ENCODE measurements around a stretch of chr4.

- PRO-cap, 2 experiments, result no peak in any of the 2 experiments
These were observed 3.0 kb downstream of the ACOX3 start for GRCh38 chr4:8437112-8438336.

DNA sequence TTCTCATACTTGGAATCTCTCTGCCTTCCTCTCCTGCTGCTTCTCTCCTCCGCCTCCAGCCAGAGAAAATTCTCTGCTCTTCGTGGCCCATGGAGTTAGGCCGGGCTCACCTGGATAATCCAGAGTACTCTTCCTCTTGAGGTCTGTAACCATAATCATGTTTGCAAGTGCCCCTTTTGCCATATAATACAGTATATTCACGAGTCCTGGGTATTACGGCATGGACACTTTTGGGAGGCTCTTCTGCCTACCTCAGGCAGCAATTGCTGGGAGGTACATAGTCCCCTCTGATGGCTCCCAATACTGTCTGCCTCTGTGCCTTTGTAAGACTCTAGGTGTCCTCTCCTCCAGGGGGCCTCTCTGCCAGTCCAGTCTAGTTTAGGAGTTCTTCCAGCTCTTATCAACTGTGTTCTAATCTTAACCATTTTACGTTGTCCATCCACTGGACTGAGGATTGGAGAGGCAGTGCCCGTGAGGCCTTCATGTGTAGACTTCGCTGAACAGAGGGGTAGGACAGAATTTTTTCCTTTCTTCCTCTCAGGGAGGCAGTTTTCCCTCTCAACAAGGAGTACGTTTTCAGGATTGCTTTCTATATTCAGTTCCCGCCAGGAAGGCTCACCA is 2.3 kb downstream of the TRMT44 start:
- PRO-cap, 2 experiments, result no peak in any of the 2 experiments

DNA sequence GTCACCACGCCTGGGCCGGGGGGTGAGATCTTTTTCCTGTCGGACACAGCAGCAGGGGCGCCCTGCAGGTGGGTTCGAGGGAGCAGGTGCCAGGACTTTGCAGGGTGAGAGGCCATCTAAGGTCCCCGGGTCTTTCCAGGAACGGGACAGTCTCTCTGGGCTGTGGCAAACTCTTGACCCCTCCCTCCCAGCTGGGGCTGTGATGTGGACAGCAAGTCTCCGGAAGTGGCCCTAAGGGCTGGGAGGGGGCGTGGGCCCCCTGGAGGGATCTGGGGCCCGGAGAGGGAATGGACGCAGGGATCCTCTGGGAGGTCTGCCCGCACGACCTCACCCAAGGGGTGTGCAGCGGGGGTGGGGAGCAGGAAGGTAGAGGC is 585 bp downstream of the CPZ start:
- PRO-cap, 2 experiments, result no peak in any of the 2 experiments

DNA sequence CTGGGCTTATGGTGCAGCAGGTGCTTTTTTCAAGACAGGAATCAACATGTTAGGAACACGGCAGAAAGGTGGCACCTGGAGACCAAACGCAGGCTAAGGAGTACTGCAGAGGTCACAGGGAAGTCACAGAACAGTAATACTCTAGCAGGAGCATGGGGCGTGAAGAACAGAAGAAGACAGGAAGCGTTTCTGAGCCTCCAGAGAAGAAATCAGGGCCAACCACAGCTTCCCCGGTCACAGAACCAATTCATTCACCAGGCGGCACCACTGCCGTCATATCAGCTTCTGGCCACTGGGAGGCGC is 78.1 kb upstream of the DRD5 start:
- PRO-cap, 2 experiments, result no peak in any of the 2 experiments

DNA sequence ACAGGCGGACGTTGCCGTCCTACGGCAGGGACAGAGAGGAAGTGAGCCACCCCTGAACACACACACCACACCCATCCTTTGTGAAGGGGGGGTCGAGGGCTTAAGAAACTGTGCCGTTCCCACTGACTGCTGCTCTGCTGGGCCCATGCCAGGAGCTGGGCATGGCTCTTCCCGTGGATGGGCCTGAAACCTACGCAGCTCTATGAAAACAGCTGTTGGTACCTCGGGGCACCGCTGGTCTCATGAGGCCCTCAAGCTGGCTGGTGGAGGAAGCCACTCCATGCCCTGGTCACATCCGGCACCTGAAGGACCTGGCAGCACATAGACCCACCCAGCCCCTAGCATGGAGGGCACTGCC is 38.7 kb downstream of the WDR1 start:
- PRO-cap, 2 experiments, result no peak in any of the 2 experiments

GRCh38 chr4:10082534-10083059 is 34.0 kb downstream of the WDR1 start:
- PRO-cap, 2 experiments, result peak in 1 of 2 experiments; most common minus-strand start chr4:10082806 (in 1)

DNA sequence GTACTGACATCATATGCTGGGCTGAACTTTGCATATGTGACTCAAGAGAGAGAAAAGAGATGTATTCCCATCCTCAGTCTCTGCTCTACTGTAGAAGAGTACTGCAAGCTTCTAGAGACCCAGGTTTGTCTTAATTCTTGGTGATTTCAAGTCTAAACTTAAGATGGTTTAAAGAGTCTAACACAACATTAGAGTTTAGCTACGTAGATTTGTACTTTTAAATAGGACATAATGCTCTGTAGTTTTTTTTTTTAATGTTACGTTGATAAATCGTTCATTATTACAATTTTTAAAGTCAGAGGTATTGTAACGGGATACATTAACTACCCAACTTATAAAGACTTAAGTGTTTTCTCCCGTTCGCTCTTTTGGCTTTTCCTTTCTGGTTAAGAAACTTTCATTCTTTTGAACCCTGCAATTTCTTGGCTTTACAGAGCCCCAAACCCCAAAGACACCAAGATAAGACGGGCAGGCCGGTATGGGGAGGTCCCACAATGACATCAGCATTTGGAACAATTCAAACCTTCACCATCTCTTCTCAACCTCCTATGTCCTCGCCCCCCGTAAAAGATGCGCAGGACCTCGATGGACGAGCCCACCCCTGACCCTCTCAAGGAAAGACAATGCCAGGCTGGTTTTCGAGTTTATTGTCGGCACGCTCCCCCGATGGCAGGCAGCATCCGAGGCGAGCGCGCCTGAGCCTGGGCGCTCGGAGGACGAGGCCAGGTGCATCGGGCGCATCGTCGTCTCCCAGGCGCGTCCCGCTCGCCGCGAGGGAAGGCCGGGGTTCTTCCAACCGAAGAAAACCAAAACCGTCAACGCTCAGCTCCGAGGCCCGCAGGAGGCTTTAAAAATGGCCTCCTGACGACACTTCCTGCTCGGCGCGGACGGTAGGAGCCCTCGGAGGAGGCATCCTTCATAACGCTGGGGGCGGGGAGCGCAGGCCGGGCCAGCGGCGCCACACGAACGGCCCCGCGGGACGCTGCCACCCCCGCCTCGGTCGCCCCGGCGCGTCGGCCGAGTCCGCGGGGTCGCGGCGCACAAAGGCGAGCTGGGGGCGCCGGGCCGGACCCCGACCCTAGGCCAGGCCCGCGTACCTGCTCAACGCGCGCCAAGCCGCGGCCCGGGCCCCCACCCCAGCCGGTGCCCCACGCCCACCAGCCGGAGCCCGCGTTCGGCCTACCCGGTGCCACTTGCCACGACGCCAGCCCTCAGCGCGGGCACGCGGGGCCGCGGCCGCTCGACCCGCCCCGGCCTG is 846 bp downstream of the ZNF518B start:
- PRO-cap, 2 experiments, result peak in 2 of 2 experiments; most common plus-strand start position 919 of the sequence (in 2); most common minus-strand start position 820 of the sequence (in 1)

DNA sequence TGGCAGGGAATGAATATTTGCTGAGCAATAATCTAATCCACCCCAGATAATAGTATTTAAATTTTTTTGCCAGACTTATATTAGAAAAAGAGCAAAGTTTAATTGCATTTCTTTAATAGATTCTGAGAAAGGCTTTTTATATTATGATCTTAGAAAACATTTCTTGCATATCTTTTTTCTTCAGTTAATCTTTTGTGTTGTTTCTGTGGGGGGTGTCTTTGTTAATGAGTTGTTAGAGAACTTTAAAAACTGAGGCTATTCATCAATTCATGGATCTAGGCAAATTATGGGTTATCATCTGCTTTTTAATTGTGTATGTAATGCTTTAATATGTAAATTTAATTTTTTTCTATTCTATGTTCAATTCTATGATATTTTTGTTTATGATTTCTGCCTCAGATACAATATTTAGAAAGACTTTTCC is 309.9 kb downstream of the HS3ST1 start:
- PRO-cap, 2 experiments, result no peak in any of the 2 experiments

DNA sequence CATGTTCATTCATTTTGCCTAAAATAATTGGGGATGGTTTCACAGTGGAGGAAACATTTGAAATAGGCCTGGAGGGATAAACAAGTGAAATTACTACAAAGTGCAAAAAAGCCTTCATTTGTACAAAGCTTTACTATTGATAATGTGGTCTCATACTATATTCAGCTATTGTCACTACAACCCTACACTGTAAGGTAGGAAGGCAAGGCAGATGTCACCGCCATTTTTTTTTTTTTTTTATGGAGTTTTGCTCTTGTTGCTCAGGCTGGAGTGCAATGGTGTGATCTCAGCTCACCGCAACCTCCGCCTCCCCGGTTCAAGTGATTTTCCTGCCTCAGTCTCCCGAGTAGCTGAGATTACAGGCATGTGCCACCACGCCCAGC is 27.6 kb downstream of the HS3ST1 start:
- PRO-cap, 2 experiments, result no peak in any of the 2 experiments

GRCh38 chr4:11505648-11505995 is 76.9 kb upstream of the HS3ST1 start:
- PRO-cap, 2 experiments, result no peak in any of the 2 experiments

- PRO-cap, 2 experiments, result no peak in any of the 2 experiments
These were observed 206.7 kb upstream of the HS3ST1 start for GRCh38 chr4:11635240-11635945.

- PRO-cap, 2 experiments, result no peak in any of the 2 experiments
These were observed 310.1 kb downstream of the RAB28 start for GRCh38 chr4:13174098-13174476.

DNA sequence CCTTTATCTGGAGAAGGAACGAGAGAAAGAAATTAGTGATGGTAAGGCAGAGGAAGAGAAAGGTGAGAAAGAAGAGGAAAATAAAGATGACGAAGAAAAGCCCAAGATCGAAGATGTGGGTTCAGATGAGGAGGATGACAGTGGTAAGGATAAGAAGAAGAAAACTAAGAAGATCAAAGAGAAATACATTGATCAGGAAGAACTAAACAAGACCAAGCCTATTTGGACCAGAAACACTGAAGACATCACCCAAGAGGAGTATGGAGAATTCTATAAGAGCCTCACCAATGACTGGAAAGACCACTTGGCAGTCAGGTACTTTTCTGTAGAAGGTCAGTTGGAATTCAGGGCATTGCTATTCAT is 147.0 kb downstream of the RAB28 start:
- PRO-cap, 2 experiments, result no peak in any of the 2 experiments

DNA sequence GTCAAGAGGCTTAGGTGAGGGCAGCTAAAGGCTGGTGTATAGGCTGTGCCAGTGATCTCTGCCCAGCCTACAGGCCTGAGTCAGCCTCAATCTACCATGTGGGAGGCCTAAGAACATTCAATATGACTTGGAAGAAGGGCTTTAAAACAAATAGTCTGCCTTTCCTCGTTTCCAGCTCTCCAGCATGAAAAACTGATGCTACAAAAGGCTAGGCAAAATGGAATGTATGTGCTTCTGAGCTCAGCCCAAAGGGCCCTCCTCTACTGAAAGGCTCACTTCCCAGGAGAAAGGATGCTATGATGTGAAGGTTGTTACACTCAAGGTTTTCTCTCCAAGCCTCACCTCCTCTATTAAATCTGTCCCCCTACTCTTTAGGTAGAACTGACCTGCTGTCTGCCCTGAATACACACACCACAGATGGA is 121.3 kb downstream of the RAB28 start:
- PRO-cap, 2 experiments, result no peak in any of the 2 experiments

- PRO-cap, 2 experiments, result no peak in any of the 2 experiments
These were observed 109.6 kb downstream of the RAB28 start for GRCh38 chr4:13374448-13375019.

GRCh38 chr4:13596003-13596685 is 31.4 kb downstream of the BOD1L1 start:
- PRO-cap, 2 experiments, result no peak in any of the 2 experiments

GRCh38 chr4:13599594-13600534 is 27.7 kb downstream of the BOD1L1 start:
- PRO-cap, 2 experiments, result no peak in any of the 2 experiments

DNA sequence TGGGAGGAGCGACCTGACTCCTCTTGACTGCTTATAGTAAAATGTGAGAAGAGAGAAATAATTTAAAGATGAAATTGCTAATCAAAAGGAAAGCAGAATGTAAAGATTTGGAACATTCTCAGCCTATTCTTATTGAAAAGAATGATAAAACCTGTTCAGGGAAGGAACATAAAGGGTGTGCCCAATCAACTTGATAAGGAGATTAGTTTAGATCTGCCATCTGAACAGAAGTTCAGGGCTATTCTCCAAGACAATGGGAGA is 228.6 kb upstream of the BOD1L1 start:
- PRO-cap, 2 experiments, result no peak in any of the 2 experiments

GRCh38 chr4:14357713-14358036 is 644.6 kb upstream of the CPEB2 start:
- PRO-cap, 2 experiments, result no peak in any of the 2 experiments

DNA sequence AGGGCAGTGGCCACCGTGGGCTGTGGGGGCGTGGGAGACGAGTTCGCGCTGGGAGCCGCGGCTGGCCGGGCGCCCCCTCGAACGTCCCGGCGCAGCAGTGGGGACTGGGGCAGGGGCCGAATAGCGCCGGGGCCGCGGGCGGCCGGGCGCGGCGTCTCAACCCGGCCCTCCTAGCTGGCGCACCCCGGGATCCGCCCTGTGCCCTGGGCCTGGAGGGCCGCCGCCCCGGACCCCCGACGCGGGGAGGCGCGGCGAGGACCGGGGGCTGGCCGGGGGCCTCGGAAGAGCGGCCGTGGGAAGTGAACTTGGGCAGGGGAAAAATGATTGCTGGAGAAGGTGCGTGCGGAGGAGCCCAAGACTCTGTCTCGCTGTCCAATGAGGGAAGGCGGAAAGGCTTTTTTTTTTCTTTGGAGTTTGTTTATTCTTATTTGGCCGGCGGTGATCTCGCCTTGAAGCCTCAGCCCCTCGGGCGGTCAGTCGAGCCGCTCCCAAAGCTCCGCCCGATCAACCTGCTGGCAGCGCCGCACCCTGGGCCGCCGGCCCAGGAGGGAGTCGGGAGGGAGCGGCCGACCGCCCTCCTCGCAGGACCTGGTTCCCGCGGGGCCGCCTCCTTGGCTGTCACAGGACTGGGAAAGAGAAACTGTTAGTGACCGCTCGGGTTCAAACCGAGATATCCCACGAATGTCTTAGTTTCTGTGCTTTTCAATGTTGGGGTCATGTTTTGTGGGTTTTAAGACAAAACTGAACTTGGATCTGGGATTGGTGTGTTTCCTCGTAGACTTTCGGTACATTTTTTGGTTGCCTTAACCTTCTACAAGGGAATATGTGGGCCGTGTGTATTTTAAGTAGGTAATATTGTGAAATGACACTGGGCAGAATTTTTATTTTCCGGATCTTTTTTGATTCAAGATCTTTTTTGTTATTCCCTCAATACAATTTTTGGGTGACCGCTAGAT is 2.5 kb downstream of the CPEB2 start:
- PRO-cap, 2 experiments, result peak in 1 of 2 experiments; most common plus-strand start position 40 of the sequence (in 1); most common minus-strand start position 322 of the sequence (in 1)